ENCODE data around the gene LRRC25.

DNA sequence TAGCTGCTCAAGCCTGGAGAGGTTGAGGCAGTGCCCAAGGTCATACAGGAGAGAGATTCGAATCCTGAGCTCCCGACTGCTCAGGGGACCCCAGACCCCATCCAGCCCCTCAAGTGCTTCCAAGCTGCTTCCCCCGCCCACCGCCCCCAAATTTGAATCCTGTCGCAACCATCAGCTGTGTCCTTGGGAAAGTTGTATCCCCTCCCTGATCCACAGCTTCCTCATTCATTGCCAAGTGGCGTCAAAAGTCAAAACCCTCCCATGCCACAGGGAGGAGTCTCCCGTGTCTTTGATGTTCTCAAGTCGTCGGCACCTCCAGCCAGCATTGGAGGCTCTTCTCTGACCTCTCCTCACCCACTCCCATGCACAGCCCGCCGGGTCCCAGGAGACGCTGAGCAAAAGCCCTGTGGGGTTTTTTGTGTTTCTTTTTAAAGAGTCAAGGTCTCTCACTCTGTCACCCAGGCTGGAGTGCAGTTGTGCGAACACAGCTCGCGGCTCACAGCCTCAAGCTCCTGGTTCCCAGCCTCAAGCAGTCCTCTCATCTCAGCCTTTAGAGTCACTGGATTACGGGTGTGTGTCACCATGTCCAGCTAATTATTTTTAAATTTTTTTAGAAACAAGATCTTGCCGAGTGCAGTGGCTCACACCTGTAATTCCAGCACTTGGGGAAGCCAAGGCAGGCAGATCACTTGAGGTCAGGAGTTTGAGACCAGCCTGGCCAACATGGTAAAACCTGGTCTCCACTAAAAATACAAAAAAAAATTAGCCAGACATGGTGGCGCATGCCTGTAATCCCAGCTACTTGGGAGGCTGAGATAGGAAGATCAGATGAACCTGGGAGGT, 2.7 kb upstream of the IFI30 start:
- RRBS, result no CpG with 5 or more reads among the region's 18 CpGs

DNA sequence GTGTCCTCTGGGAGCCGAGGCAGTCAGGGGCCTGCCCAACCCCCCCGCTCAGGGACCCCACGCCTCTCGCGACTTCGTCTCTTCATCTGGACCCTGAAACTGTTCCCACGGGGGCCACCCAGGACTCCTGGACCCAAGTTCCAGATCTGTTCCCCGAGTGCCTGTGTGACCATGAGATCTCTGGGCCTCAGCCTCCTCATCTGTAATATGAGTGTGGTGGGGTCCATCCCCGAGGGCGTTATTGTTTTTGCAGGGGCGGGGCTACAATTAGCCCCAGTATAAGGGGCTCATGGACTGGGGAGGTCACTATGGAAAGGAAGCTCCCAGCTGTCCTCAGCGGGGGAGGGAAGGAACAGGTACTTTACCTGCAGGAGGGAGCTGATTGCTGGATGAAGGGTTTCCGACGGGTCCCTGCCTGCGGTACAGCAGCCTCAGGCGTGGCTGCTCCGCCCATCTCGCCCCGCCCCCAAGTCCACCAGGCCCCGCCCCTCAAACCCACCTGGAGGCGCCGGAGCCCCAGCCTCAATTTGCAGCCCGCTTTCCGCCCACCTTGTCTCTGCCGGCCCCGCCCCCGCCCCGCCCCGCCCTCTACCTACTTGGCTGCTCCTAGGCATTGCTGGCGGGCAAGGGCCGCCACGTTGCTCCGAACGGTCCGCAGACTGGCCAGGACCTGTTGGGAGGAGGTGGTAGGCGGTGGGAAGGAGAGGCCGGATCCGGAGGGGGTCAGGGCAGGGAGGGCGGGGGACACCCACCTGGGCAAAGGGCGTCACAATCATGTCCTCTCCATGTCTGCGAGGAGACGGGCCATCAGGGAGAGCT, 5.5 kb downstream of the PDE4C start:
- RRBS, result 8% methylated on average over 4 of the region's 42 CpGs

- RRBS, result 10% methylated on average over 19 of the region's 88 CpGs
These were observed 2.2 kb downstream of the PDE4C start for GRCh38 chr19:18223665-18224907.

- RRBS, result no CpG with 5 or more reads among the region's 2 CpGs
These were observed 12.0 kb downstream of the IQCN start for GRCh38 chr19:18262072-18262929.

DNA sequence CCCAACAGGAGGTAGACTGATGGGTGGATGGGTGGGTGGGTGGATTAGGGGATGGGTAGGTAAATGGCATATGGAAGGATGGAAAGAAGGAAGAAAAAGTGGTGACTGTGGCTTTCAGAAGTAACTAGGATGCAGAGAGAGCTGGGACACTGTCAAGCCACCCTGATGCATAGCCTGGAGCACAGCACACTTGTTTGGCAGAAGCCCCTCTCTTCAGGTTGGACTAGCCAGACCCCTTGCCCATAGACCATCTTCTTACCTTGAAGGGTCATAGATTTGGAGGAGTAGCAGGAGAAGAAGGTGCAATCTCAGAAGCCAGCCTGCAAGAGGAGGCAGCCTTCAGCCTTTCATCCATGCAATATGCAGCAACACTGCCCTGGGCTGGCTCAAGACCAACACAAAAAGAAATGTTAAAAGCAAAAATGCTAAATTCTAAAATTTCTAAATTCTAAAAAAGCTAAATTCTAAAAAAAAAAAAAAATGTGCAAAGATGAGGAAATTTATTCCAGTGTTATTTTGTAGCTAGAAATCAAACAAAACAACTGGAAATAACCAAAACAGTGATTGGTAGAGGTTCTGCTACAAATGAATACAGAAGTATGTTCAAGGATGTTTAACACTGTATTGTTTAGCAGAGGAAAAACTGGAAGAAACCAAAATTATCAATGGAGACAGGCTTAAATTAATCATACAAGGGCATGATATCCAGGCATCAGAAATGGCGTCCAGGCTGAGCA, 4.9 kb downstream of the IQCN start:
- RRBS, result no CpG with 5 or more reads among the region's 1 CpG

DNA sequence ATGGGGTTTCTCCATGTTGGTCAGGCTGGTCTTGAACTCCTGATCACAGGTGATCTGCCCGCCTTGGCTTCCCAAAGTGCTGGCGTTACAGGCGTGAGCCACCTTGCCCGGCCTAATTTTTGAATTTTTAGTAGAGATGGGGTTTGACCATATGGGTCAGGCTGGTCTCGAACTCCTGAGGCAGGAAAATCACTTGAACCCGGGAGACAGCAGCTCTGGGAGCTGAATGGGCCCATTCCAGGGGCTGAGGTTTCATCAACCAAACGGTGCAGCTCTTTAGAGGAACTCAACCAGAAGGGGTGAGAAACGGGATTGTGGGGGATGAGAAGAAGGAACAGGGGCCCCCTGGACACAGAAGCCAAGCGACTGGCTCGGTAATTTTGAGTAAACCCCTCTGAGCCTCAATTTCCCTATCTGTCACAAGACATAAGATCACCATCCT, 712 bp downstream of the IQCN start:
- RRBS, result no CpG with 5 or more reads among the region's 10 CpGs

DNA sequence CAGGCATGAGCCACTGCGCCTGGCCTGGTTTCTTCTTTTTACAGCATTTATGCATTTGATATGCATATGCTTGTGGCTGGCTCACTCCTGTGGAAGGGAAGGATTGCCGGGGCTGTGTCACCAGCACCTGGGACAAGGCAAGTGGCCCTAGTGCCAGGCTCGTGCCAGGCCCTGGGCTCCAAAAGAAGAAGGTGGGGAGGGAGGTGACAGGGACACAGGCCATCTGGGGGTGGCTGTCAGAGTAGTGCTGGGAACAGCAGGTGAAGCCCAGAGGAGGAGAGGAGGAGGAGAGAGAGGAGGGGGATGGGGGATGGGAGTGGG, 18.8 kb downstream of the LSM4 start:
- RRBS, result no CpG with 5 or more reads among the region's 3 CpGs

DNA sequence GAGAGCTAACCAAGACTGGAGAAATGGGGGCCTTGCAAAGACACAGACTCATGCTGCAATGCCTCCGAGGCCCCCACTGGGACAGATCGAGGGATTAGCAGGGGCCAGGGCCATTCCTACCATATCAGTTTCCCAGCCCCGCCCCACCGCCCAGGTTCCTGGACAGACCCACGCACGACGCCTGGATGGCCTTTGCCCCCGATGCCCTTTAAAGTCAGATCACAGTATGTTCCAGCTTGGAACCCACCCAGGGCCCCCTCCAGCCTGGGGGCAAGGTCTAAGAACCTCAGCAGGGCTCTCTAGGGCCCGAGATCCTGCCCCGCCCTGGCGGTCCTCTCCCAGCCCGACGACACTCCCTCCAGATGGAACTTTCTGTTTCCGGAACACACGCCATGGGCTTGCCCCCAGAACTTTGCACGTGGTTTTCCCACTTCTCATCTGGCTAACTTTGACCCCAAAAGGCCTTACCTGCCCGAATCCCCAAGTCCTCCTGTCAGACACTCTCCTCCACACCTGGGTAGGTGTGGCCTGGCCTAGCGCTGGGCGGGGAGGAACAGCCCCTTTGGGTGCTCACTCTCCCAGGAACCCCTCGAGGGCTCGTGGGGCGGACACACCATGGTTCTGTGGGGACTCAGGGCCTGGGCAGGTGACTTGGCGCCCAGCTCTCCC, 12.2 kb downstream of the LSM4 start:
- RRBS, result no CpG with 5 or more reads among the region's 23 CpGs

- RRBS, result no CpG with 5 or more reads among the region's 11 CpGs
These were observed 1.3 kb downstream of the LSM4 start for GRCh38 chr19:18321476-18322130.

- RRBS, result no CpG with 5 or more reads among the region's 3 CpGs
These were observed 22.3 kb downstream of the PGPEP1 start for GRCh38 chr19:18362752-18363134.

- RRBS, result no CpG with 5 or more reads among the region's 8 CpGs
These were observed 12.3 kb upstream of the GDF15 start for GRCh38 chr19:18373554-18374210.

- RRBS, result no CpG with 5 or more reads among the region's 18 CpGs
These were observed 4.9 kb downstream of the LRRC25 start for GRCh38 chr19:18392400-18393054.

GRCh38 chr19:18397533-18398095, at the start of gene LRRC25:
Gene LRRC25 (minus strand): TSS chr19:18397622.
- RRBS, result no CpG with 5 or more reads among the region's 16 CpGs

DNA sequence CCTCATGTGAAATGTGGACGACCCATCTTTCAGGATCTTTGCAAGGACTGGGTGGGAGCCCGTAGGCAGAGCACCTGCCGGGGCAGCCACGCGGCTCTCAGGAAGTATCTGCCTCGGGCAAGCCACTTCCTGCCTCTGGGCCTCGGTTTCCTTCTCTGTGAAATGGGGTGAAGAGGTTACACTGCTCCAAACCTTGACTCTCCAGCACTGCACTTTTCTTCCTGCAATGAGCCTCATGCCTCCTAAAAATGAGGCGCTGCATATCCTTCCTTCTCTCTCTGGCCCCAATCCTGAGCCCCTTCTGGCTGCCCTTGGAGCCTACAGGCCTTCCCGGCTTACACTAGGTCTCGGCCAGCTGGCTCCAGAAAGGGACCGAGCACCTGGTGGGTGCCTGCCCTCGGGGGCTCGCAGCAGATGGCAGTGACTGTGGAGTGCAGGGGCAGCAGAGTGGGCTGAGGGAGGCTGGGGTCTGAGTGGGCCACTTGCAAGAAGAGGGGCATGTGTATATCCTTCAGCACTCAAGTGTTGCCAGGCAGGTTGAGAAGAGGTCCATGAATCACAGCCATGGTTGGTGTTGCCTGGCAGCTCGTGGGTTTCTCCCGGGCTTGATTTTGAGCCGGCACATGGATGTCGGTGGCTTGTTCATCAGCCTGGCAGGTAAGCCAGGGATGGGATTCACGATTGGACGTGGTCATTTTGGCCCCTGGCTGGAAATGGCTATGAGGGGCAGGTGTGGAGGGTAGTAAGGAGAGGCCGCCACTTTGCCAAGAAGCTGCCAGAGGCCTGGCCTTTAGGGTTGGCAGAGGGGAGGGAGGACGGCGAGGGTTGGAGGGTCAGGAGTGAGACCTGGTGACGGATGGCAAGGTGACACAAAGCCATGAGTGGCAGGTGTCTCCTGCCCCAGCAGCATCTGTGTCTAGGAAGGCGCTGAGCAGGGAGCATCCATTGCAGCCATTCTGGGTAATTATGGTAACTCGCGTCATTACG, 3.7 kb downstream of the SSBP4 start:
- RRBS, result no CpG with 5 or more reads among the region's 27 CpGs

- RRBS, result no CpG with 5 or more reads among the region's 12 CpGs
These were observed 20.0 kb upstream of the ISYNA1 start for GRCh38 chr19:18457980-18458355.

DNA sequence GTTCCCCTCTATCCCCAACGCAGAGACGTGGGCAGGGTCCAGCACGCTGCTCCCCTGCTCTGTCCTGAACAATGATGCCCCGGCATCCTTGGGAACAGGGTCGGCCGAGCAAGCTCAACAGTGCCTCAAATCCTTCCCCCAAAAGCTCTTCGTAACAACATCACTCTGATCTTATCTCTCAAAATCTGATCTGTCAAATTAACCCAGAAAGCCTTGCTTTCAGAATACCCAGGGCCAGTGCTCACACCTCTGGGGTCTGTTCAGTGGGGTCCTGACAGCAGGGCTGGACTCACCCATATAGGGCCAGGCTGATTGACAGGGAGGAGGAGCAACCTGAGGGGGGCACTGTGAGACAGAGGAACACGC, 25.0 kb upstream of the ISYNA1 start:
- RRBS, result no CpG with 5 or more reads among the region's 8 CpGs

- RRBS, result 88% methylated on average over 6 of the region's 17 CpGs
These were observed 31.3 kb upstream of the ISYNA1 start for GRCh38 chr19:18469188-18469628.

DNA sequence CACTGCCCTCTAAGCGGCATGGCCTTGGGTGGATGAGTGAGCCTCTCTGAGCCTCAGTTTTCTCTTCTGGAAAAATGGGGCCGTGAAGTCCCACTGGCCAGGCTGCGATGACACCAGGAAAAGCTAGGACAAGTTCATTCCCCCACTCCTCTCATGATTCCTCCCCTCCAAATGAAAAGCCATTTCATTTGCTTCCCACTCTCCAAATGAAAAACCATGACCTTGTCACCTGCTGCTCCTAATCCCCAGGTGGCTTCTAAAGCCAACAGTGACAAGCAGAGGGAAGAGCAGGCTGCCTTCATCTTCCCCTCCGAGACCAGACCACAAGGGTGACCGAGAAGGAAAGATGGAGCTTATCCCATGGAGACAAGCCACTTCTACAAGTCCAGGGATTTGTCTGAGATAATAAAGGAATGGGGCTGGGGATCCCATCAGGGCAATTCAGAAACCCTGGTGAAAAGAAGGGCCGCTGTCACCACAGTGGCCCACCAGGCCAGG, 29.0 kb downstream of the ELL start:
- RRBS, result no CpG with 5 or more reads among the region's 6 CpGs

- RRBS, result no CpG with 5 or more reads among the region's 16 CpGs
These were observed 26.6 kb downstream of the ELL start for GRCh38 chr19:18495159-18495876.

- RRBS, result no CpG with 5 or more reads among the region's 15 CpGs
These were observed 20.2 kb downstream of the ELL start for GRCh38 chr19:18501572-18502206.

Data from epidermal melanocyte (primary cell).